Epidermal melanocyte (primary cell): ENCODE data around the gene PDE6G.

GRCh38 chr17:81117658-81118747, 47.3 kb upstream of the PVALEF start:
- RRBS = 98% methylated on average over 3 of the region's 35 CpGs

DNA sequence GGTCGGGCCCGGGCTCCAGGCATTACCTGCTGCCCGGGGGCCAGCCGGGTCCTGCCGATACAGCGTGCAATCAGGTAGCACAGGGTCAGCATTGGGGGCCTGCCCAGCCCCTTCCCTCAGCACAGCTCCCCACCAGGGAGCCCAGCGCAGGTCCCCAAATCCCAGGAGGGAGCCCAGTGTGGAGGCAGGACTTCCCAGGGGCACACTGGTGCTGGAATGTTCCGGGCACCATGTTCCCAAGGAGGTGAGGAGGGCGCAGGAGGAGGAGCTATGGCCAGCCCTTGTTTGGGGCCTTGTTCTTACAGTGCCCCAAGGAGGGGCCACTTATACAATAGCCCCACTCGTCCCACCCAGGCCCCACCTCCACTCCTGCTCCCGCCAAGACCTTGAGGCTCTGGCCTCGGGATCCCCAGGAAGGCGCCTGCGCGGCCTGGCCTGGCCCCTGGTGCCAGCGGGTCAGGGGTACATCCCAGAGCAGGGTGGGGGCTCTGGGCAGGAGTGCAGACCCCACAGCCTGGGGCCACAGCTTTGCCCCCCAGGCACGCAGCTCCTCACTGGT, 32.6 kb upstream of the PVALEF start:
- RRBS = 92% methylated on average over 2 of the region's 17 CpGs

DNA sequence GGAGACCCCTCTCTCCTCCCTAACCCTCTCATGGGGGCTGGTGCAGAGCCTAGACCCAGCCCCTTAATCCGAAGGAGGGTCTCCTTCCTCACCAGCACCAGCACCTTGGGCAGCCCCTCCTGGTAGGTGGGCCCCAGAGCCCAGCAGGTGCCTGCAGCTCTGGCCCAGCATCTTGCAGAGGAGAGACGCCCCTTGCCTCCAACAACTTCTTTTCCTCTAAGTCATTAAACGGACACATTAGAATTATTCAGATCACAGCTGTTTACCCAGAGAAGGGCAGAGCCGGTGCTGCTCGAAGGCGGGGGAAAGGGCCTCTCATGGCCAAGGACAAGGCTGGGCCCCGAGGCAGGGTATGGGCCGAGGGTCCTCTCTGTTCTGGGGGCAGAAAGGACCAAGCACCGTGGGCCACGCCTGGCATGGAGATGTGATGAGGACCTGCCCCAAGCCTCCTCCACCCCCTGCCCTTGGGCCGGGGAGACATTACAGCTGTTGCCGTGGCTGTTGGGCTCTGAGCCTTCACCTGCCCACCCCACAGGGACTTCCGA, 965 bp upstream of the PVALEF start:
- RRBS = no CpG with 5 or more reads among the region's 13 CpGs

GRCh38 chr17:81165599-81166063, 324 bp downstream of the PVALEF start:
- RRBS = 8% methylated on average over 24 of the region's 42 CpGs

DNA sequence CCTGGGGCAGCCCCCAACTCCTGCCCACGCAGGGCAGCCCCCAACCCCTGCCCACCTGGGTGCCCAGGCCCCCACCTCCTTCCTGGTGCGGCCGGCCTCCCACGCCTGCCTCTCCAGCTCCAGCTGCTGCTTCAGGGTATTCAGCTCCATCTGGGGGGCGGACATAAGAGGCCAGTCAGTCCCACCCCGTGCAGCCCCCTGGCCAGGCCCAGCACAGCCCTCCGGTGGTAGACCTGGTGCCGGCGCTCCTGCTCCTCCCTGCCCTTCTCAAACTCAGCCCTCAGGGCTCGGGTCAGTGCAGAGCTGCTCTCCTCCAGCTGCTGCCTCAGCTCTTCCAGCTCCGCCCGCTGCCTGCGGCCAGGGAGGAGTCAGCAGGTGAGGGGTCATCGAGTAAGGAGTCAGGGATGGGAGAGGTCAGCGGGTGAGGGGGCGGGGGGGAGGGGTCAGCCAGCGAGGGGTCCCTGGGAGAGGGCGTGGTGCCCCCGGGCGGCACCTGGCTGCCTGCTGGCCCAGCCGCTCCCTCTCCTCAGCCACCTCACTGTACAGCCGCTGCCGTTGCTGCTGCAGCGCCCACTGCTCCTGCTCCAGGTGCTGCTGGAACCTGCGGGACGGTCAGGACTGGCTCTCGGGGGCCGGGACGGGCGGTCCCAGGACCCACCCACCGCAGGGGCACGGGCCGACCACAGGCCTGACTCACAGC, 26.4 kb upstream of the AATK start:
- RRBS = 85% methylated on average over 4 of the region's 33 CpGs

DNA sequence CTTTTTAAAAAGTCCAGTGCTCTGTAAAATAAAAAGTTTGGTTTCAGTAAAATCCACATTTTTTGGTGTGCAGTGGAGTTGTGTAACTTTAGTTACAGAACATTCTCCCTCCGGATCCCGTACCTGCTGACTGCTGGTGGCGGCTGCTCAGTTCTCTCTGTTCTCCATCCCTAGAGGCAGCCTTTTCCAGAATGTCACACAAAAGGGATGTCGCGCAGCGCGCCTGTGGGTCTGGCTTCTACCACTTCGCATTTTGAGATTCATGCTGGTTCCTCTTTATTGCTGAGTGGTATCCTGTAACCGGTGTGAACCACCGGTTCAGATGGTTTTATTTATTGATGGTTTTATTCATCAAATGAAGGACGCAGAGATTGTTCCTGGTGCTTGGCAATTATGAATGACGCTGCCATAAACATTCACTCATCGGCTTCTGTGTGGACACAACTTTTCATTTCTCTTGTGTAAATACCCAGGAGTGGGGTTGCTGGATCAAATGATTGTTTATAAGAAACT, 1.0 kb upstream of the CEP131 start:
- RRBS = no CpG with 5 or more reads among the region's 13 CpGs

DNA sequence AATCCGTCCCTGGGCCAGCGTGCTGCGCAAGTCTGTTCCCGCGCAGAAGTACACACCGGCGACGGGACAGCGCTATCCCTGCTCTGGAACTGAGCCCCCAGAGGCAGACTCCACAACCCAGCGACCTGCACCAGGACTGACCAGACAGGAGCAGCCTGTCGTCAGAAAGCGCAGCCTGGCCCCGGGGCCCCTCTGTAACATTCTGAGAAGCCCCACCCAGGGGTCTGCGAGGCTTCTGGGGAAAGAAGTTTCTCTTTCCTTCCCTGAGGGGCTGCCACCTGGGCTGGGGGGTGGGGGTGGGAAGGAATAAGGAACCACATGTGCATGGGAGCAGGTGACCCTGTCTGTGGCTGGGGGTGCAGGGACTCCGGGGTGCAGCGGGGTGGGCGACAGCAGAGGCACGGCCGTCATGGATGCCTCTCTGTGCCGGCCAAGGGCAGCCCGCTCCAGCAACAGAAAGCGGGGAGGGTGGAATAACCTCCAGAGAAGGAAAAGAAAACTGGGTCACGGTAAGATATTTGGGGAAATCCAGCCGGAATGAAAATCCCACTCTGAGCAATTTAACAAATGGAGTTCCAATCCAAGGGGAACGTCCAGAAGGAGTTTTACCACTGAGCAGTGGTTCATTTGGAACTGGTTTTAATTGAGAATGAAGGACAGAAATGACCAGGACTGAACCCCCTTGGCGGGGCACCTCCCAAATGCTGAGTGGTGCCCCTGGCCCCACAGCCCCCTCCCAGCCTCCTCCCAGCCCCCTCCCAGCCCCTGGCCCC, 4.2 kb downstream of the NDUFAF8 start:
- RRBS = 82% methylated on average over 6 of the region's 26 CpGs

GRCh38 chr17:81323493-81324211, 28.5 kb upstream of the SLC38A10 start:
- RRBS = no CpG with 5 or more reads among the region's 30 CpGs

DNA sequence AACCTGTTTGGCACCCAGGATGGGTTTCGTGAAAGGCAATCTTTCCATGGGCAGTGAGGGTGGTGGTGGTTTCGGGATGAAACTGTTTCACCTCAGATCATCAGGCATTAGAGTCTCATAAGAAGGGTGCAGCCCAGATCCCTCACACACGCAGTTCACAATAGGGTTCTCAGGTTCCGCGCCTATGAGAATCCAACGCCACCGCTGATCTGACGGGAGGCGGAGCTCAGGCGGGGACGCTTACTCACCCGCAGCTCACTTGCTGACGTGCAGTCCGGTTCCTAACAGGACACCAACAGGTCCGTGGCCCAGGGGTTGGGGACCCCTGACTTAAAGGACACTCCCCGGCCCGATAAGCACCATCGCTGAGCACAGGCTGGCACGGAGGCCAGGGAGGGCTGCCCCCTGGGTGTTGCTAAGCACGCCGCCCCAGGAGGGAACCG, 30.2 kb upstream of the BAHCC1 start:
- RRBS = 43% methylated on average over 8 of the region's 22 CpGs

DNA sequence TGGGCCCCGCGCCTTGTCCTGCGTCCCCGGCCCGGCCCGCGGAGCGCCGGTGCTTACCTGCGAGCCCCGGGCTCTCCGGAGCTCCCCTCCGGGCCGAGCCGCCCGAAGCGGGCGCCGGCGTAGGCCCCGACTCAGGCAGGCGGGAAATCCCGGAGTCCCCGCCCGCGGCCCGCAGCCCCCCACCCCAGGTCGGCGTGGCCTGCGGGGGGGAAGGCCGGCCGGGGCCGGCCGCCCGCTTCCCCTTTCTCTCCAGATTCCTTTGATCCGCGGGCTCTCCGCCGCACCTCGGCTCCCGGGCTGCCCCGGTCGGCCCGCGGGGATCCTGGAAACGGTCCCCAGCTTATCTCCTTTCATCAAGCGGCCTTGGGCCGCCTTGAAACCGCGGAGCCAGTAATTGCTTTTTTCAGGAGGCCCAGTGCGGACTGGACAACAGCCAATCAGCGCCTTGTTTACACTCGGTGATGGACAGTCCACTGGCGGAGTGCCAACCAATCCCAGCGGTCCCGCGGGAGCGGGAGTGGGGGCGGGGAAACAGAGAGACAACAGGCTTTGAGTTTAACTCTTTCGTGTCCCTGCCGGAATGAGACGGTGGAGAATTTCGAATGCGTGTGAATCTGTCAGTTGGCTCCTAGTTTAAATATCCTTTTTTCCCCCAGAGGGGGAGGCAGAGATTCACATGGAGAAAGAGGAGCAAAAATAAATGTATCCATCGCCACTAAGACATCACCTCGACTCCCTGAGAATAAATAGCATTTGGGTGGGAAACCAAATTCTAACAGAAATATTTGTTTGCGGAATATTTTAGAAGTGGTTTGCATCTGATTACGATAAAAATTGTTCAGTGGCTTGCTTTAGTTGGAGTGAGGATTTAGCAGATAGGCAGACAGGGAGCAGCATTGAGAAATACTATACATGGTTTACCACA, 1.3 kb upstream of the BAHCC1 start:
- RRBS = 2% methylated on average over 14 of the region's 68 CpGs

- RRBS = 2% methylated on average over 30 of the region's 123 CpGs
Measured at GRCh38 chr17:81396321-81397385, 1.4 kb downstream of the BAHCC1 start.

DNA sequence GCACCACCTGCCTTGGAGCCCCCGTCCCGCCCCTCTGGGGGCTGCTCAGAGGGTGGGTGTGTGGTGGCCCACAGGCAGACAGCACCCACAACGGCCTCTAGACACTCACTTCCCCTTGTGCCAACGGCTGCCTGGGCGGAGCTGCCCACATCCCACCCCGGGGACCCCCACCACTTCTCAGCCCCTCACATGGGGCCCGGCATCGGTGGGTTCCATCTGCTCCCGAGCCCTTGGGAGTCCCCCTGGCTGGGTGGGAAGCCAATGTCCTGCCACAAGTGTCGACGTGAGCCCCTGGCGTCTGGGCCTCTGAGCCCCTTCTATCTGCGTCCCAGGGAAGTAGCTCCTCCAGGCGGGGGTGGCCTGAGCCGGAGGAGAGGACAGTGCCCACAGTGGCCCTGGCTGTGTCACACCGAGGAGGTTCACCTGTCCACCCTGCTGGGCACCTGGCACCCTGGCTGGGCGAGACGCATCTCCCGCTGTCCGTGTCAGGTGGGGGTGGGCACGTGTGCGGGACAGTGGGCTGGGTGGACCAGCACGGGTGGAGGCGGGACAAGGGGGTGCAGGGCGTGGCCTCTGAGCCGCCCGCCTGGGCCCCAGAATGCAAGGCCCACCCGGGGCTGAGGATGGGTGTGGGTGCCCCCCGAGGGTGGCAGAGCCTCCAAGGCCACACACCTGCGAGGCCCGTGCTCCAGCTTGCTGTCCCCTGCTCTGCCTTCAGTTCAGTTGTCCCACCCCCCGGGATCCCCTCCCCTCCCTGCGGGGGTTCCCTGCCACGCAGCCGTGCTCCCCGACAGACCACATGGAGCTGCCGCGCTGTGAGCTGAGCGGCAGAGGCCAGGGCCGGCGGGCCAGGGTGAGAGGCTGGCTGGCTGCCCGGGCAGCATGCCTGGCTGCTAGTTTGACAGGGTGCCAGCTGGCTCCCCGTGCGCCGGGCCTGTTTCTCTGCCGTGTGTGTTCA, 33.7 kb downstream of the BAHCC1 start:
- RRBS = no CpG with 5 or more reads among the region's 46 CpGs

DNA sequence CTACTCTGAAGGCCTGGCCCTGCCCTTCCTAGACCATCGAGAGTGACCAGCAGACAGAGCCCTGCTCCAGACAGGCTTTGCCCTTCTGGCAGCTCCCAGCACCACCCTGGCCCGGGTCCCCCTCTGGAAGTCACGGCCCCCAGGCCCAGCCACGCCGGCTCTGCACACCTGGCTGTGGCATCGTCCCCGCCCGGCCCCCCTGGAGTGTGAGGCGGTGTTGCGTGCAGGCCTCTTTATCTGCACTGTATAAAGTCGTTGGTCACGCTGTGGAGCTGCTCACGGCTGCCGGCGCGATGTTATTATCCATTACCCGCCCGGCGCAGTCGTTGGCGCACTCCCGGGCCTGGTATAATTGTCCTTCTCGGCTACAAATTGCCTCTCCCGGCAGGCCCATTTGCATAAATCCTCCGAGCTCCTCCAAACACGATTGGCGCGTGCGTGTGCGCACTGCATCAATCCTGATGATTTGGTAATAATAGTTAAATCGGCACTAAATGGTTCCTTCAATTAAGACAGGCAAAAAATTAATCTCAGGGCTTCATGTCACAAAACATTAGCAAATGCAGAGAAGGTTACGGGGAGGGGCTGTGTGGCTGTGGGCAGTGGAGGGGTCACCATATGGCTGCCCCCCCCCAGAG, 57.8 kb downstream of the BAHCC1 start:
- RRBS = 79% methylated on average over 6 of the region's 32 CpGs

GRCh38 chr17:81489467-81490101, 23.0 kb downstream of the ACTG1 start:
- RRBS = no CpG with 5 or more reads among the region's 15 CpGs

- RRBS = no CpG with 5 or more reads among the region's 5 CpGs
Measured at GRCh38 chr17:81491233-81491605, 21.4 kb downstream of the ACTG1 start.

DNA sequence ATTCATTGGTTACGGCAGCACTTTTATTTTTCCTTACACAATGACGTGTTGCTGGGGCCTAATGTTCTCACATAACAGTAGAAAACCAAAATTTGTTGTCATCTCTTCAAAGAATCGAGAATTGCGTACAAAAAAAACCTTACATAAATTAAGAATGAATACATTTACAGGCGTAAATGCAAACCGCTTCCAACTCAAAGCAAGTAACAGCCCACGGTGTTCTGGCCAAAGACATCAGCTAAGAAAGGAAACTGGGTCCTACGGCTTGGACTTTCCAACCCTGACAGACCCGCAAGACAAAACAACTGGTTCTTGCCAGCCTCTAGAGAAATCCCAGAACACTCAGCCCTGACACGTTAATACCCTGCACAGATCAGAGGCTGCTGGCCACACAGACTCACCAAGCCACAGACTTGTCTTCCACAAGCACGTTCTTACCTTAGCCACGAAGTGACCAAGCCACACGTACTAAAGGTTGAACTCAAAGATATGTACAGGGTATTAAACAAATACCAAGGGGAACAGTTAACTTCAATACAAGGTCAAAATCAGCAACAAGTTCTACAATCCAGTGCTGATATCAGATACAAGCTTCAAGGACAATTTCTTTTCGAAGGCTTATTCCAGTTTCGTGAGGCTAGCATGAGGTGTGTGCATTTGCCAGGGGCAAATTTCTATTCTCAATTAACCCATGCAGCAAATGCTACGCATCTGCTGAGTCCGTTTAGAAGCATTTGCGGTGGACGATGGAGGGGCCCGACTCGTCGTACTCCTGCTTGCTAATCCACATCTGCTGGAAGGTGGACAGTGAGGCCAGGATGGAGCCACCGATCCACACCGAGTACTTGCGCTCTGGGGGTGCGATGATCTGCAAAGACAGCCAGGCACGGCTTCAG, 2.4 kb downstream of the ACTG1 start:
- RRBS = no CpG with 5 or more reads among the region's 27 CpGs

GRCh38 chr17:81515532-81515978, 3.0 kb upstream of the ACTG1 start:
- RRBS = 31% methylated on average over 3 of the region's 18 CpGs

- RRBS = no CpG with 5 or more reads among the region's 8 CpGs
Measured at GRCh38 chr17:81598391-81598917, 38.5 kb downstream of the NPLOC4 start.

DNA sequence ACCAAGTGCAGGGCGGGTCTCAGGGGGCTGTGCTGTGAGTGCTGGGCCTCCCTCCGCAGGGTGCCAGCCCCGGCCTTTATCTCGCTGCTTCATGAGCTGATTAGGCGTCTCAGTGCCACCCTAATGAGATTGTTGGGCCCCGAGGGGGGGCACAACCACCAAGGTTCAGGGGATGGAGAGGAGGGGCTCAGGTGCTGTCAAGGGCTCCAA, at the start of gene PDE6G:
PDE6G (minus strand) TSS at position 52 of the 210 bp plus-strand sequence.
- RRBS = no CpG with 5 or more reads among the region's 6 CpGs

GRCh38 chr17:81665166-81665738, 1.2 kb downstream of the OXLD1 start:
- RRBS = 16% methylated on average over 5 of the region's 24 CpGs